Hair follicle dermal papilla cell (primary cell): ENCODE measurements around a stretch of chr2.

DNA sequence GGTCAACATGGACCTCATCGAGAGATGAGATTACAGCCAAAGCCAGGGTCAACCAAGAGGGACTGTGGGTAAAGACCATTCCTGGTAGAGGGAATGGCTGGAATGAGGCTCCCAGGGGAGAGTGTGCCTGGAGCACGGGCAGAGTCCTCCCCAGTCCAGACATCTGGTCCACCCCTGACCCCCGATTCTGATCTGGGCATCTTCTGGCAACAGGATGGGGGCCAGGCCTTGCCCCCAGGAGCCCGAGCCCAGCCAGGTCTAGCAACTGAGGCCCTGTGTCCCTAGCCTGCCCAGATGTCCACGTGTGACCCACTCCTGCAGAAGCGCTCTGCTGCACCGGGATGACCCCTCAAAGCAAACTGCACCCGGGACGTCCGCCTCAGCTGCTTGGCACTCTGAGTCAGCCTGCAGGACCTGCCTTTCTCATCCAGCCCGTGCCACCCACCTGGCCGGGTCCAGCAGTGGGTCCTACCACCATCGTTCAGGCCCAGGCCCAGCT is 56.3 kb upstream of the ID2 start:
- CAGE, long polyA plus RNA = no peak

GRCh38 chr2:8627763-8628098 is 54.1 kb upstream of the ID2 start:
- CAGE, long polyA plus RNA = no peak

- CAGE, long polyA plus RNA = no peak
These were observed 20.2 kb upstream of the ID2 start for GRCh38 chr2:8661762-8661982.

GRCh38 chr2:8675953-8676433 is 5.9 kb upstream of the ID2 start:
- CAGE, long polyA plus RNA = no peak

GRCh38 chr2:8677343-8677608 is 4.6 kb upstream of the ID2 start:
- CAGE, long polyA plus RNA = no peak

GRCh38 chr2:8680849-8681717 is 773 bp upstream of the ID2 start:
- CAGE, long polyA plus RNA = no peak

GRCh38 chr2:8730474-8731162 is 48.8 kb downstream of the ID2 start:
- CAGE, long polyA plus RNA = no peak

DNA sequence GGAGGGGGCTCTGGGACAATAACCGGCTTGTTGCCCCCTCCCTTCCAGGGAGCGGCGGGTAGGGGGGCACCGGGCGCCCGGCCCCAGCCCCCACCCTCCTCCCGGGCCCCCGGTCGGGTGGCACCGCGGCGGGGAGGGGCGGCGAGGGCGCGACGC is 247 bp downstream of the MBOAT2 start:
- CAGE, long polyA plus RNA = no peak

GRCh38 chr2:9108079-9108635 is 98.5 kb upstream of the ASAP2 start:
- CAGE, long polyA plus RNA = no peak

- CAGE, long polyA plus RNA = no peak
These were observed 35.8 kb upstream of the ASAP2 start for GRCh38 chr2:9170718-9171326.

DNA sequence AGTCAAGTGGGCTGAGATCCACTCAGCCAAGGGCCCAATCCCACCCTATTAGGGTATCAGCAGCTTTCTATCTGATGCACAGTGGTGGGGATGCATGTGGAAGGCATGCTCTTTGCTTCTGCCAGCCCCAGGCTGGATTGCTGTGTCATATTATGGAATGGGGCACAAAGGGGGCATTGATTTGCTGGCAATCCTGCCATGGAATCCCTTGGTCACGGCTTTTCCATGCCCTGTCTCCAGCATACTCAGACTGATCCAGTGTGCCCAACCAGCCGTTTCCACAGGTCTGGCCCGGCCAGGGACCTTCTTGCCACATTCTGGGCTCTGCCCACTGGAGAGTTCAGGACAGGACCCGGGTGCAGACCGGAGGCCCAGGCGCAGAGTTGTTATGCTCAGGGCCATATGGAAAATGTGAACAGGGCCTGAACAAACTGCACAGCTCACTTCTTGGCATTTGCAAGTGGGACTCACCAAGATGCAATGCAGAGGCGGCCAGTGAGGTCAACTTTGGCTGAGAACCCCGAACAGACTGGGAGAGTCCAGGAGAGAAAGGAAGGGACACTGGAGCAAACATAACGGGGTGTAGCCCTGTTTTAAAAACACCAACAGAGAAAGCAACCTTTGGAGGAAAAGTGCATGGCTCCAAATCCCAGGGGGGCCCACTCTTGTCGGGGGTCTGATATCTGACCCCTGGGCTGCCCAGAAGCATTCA is 15.6 kb upstream of the ASAP2 start:
- CAGE, long polyA plus RNA = no peak

DNA sequence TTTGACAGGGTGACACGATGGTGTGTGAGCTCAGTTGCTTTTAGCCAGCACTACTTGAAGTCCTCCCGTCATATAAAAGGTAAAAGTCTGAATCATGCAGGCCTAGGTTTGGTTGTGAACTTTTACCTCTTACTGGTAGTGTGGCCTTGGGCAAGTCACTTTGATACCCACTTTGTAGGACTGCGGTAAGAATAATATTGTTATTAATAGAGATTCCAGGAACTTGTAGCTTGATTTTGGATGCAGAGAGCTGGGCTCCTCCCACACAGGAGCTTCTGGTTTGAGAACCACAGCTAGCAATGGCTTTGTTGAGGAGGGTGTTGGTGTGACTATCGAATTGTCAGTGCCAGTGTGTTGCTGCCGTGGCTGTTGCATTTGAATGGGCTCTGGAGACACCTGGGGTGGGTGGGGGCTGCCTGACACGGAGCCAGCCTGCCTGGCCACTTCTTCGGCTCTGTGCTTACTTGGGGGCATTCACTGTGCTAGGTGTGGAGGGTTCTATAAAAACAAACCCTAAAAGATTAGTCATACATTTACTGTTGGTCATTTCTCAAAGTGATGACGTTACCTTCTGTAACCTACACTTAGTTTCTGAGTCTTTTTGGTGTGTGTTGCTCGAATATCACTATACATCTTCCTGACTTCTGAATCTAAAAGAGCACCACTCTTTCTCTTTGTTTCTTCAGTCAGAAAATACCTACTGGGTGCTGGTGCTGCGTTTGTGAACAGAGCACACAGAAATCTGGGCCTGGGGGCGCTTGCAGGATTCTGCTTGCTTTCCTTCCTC is 38.5 kb downstream of the ASAP2 start:
- CAGE, long polyA plus RNA = no peak

DNA sequence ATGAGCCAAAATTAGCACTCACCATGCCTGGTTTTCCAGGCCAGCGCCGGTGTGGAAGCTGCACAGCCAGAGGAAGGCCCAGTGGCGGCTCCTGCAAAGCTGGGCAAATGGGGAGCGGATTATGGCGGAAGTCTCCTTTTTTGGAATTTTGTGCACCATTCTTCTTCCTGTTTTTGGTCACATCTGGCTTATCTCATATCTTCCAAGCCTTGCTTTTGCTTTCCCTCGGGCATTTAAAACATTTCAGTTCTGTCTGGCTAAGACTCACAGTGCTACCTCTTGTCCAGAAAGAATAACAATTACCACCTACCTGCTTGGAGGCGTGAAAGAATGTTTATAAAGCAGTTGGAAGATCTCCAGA is 94.3 kb downstream of the ASAP2 start:
- CAGE, long polyA plus RNA = no peak

- CAGE, long polyA plus RNA = no peak
These were observed 98.4 kb downstream of the ASAP2 start for GRCh38 chr2:9304851-9305668.

GRCh38 chr2:9318160-9318750 is 105.1 kb downstream of the ITGB1BP1 start:
- CAGE, long polyA plus RNA = no peak

- CAGE, long polyA plus RNA = no peak
These were observed 546 bp downstream of the IAH1 start for GRCh38 chr2:9474663-9475531.

DNA sequence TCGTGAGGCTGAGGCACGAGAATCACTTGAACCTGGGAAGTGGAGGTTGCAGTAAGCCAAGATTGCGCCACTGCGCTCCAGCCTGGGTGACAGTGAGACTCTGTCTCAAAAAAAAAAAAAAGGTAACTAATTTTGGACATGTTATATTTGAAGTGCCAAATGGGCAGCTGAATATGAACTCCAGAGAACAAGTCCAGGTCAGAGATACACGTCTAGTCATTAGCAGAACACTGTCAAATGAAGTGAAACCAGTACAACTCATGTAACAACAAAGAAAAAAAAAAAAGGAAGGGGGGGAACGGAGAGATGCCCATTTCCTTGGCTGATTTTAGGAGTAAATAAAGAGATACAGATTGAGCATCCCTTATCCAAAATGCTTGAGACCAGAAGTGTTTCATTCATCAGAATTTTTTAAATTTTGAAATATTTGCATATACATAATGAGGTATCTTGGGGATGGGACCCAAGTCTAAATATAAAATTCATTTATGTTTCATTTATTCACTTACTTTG is 4.6 kb downstream of the ADAM17 start:
- CAGE, long polyA plus RNA = no peak

- CAGE, long polyA plus RNA = no peak
These were observed 81.4 kb upstream of the YWHAQ start for GRCh38 chr2:9712288-9712487.

GRCh38 chr2:9797607-9798676 is 45.3 kb upstream of the TAF1B start:
- CAGE, long polyA plus RNA = no peak

GRCh38 chr2:9799569-9800354 is 43.5 kb upstream of the TAF1B start:
- CAGE, long polyA plus RNA = no peak